Tibial nerve (tissue), 3 donors: ENCODE measurements around a stretch of chr16.

DNA sequence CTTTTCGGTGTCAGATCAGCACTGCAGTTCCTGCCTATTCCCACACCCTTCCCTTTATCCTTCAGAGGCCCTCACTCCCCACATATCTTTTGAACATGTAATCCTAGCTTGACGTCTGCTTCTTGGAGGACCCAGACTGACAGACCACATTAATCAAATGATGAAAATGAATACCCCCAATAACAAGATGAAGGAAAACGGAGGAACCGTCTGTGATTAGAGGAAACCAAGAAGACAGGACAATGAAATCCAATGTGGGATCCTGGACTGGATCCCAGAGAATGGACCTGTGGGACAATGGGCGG lies 36.0 kb downstream of the MBTPS1 start:
- PRO-cap = no peak
- RAMPAGE, long total RNA, 3 experiments = no peak in any of the 3 experiments

GRCh38 chr16:84177583-84177914 lies 9.3 kb downstream of the TAF1C start:
- PRO-cap = no peak
- RAMPAGE, long total RNA, 3 experiments = no peak in any of the 3 experiments

- PRO-cap = no peak
- RAMPAGE, long total RNA, 3 experiments = no peak in any of the 3 experiments
These were observed 6.4 kb downstream of the TAF1C start for GRCh38 chr16:84180206-84181143.

GRCh38 chr16:84184727-84185776 lies 1.8 kb downstream of the TAF1C start:
- PRO-cap = no peak
- RAMPAGE, long total RNA, 3 experiments = start-site peak on the plus strand in 1 of 3 experiments, at chr16:84185236-84185266 at its widest, 14 reads per replicate

GRCh38 chr16:84369900-84370790 lies 1.8 kb downstream of the ATP2C2 start:
- PRO-cap = no peak
- RAMPAGE, long total RNA, 3 experiments = no peak in any of the 3 experiments

GRCh38 chr16:84507209-84507811 lies 2.9 kb upstream of the MEAK7 start:
- PRO-cap = no peak
- RAMPAGE, long total RNA, 3 experiments = no peak in any of the 3 experiments

- PRO-cap = no peak
- RAMPAGE, long total RNA, 3 experiments = no peak in any of the 3 experiments
These were observed 54.7 kb upstream of the MEAK7 start for GRCh38 chr16:84559148-84559510.

GRCh38 chr16:84598320-84599099 lies 19.4 kb downstream of the COTL1 start:
- PRO-cap = no peak
- RAMPAGE, long total RNA, 3 experiments = no peak in any of the 3 experiments

- PRO-cap = no peak
- RAMPAGE, long total RNA, 3 experiments = no peak in any of the 3 experiments
These were observed 6.2 kb downstream of the COTL1 start for GRCh38 chr16:84611711-84612010.

- PRO-cap = no peak
- RAMPAGE, long total RNA, 3 experiments = no peak in any of the 3 experiments
These were observed 1.1 kb downstream of the CRISPLD2 start for GRCh38 chr16:84820370-84821708.

- PRO-cap = no peak
- RAMPAGE, long total RNA, 3 experiments = no peak in any of the 3 experiments
These were observed 8.4 kb downstream of the CRISPLD2 start for GRCh38 chr16:84827977-84828710.

- PRO-cap = no peak
- RAMPAGE, long total RNA, 3 experiments = no peak in any of the 3 experiments
These were observed 36.7 kb downstream of the ZDHHC7 start for GRCh38 chr16:84974524-84975116.

- PRO-cap = unidirectional peak, plus-strand start at chr16:85002281; unidirectional peak, plus-strand start at chr16:85002810
- RAMPAGE, long total RNA, 3 experiments = no peak in any of the 3 experiments
These were observed 9.1 kb downstream of the ZDHHC7 start for GRCh38 chr16:85001818-85002972.

DNA sequence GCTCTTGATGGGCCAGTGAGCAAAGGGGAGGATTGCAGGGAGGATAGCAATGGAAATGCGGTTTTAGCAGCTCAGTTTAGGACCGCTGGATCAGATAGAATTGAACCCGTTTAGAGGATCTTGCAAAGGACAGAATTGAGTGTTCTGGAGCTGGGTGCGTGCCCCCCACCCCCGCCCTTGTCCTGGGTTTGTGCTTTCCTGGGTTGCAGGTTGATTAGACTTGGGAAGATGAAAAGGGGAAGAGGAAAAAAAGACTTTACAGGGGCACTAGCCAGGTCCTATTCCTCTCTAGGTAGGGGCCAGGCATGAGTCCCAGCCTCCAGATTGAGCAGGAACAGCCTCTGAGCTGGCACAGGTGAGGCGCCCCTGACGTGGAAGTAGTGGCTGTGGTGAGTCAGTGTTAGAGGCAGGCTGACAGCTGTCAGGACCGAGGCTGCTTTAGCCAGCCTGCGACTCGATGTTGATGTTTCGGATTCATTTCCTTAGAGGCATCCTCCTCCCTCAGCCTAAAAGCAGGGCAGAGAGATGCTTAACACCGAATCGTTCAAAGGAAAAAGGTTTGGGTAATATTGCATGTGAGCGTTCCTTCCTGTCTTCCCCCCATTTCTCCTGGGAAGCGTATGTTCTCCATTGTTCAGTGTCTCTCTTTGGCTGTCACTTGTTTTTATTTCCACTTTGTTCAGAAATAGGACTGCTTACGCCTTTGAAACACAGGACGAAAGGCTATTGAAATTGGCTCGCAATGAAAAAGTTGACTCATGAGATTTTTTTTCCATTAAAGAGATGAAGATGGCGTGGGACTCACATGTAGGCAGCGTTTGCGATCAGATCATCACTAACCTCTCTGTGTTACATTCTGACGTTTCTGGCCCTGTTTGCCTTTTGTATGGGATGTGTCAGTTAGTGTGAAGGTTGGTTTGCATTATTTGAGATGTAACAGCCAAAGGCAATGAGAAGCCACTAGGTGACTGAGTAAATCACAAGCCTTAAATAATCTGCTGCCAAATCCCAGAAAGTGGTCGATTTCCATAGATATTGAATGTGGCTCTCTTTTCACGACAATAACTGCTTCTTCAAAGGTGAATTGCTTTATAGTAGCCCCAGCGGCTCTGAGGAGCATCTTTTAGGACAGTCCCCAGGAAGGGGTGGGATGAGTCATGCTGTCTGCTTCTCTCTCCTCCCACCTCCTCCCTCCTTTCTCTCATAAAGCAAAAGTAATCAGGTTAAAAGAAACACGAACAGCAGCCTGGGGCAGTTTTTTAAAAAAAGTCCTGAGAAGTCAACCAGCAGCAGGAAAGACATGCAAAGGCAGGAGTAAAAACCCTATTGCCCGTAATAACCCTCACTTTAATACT lies 1.3 kb downstream of the KIAA0513 start:
- PRO-cap = bidirectional peak, plus-strand start at position 781 of the sequence, minus-strand start at position 608 of the sequence
- RAMPAGE, long total RNA, 3 experiments = no peak in any of the 3 experiments

- PRO-cap = no peak
- RAMPAGE, long total RNA, 3 experiments = no peak in any of the 3 experiments
These were observed 11.6 kb upstream of the CIBAR2 start for GRCh38 chr16:85123746-85124403.

DNA sequence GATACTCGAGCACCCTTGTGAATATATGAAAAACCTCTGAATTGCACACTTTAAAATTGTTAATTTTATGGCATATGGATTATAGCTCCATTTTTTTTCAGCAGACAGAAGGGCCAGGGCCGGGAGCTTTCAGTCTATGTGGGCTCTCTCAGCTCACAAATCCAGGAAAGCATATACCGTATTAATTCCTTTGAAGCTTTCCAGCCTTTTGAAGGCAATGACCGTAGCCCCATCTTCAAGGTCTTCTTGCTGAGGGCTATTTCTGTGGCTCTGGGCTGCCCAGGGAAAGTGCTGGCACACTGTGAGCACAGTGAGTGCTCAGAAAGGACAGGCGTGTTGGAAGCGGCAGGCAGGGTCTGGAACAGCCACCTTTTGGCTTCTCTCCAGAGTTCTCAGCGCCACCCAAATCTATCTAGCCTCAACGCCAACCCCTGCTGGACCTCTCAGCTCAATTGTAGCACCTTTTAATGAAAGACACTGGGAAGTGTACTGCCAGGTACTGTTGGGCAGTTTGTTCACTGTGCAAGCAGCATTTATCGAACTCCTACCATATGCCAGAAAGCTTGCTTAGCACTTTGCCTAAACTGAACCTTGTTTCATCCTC lies 13.3 kb upstream of the CIBAR2 start:
- PRO-cap = no peak
- RAMPAGE, long total RNA, 3 experiments = no peak in any of the 3 experiments

DNA sequence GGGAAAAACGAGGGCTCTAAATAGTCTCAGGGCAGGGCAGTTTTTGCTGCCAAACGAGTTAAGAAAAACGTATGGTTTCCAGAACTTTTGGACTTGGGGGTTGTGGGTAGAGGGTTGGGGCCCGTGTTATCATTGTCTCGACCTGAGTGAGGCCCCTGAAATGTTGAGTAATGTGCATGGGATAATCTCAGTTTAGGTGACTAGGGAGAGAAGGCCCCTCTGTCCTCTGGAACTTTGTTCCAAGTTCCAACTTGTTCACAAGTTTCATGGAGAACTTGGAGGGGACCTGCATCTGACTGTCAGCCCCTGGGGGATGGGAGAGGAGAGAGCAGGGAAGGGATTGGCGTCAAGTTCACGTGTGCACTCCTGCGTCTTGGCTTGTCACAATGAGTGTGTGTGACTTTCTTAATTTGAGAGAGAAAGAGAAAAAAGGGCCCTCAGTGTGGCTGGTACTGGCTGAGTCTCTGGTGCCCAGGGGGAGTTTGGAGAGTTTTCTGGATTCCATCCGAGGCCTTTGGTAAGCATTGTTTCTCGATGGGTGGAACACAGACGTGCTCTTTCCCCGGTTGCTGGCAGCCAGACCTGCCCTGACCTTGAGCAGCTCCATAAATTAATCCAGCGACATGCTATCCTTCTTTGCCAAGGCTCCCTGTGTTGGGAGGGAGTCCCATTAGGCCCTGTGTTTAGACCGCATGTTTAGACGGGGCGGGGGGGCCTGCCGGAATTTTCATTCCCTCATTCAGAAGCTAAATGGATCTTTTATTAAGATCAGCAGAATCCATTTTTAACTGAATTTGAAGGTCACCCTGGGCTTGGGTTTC lies 84.0 kb upstream of the CIBAR2 start:
- PRO-cap = no peak
- RAMPAGE, long total RNA, 3 experiments = no peak in any of the 3 experiments

GRCh38 chr16:85202512-85203265 lies 90.4 kb upstream of the CIBAR2 start:
- PRO-cap = no peak
- RAMPAGE, long total RNA, 3 experiments = no peak in any of the 3 experiments

- PRO-cap = no peak
- RAMPAGE, long total RNA, 3 experiments = no peak in any of the 3 experiments
These were observed 94.5 kb upstream of the CIBAR2 start for GRCh38 chr16:85206712-85207277.

GRCh38 chr16:85220095-85220854 lies 108.0 kb upstream of the CIBAR2 start:
- PRO-cap = no peak
- RAMPAGE, long total RNA, 3 experiments = no peak in any of the 3 experiments